Mesenchymal stem cell of the bone marrow (primary cell): ENCODE measurements around the gene UBC.

- CAGE, long polyA plus RNA: no peak
These were observed 239 bp upstream of the NCOR2 start for GRCh38 chr12:124567669-124568032.

DNA sequence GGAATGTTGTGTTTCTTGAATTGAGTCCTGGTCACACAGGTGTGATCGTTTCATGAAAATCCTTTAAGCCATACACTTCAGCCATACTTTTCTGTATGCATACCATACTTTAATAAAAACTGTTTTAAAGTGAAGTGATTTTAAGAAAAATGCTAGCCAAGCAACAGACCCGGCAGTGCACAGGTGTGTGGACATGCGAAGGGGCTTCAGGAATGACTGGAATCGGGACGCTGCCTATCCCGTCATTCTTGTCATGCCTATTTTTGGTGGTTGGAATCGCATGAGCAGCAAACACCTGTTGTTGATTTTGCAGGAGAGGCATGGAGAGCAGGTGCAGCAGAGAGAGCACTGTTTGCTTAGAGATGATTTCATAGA lies 19.1 kb upstream of the NCOR2 start:
- CAGE, long polyA plus RNA: no peak

- CAGE, long polyA plus RNA: no peak
These were observed 65.9 kb upstream of the NCOR2 start for GRCh38 chr12:124633196-124633820.

- CAGE, long polyA plus RNA: no peak
These were observed 70.1 kb upstream of the NCOR2 start for GRCh38 chr12:124637364-124638041.

- CAGE, long polyA plus RNA: no peak
These were observed 67.3 kb downstream of the SCARB1 start for GRCh38 chr12:124796432-124796700.

- CAGE, long polyA plus RNA: no peak
These were observed 3.7 kb downstream of the UBC start for GRCh38 chr12:124910460-124911395.

DNA sequence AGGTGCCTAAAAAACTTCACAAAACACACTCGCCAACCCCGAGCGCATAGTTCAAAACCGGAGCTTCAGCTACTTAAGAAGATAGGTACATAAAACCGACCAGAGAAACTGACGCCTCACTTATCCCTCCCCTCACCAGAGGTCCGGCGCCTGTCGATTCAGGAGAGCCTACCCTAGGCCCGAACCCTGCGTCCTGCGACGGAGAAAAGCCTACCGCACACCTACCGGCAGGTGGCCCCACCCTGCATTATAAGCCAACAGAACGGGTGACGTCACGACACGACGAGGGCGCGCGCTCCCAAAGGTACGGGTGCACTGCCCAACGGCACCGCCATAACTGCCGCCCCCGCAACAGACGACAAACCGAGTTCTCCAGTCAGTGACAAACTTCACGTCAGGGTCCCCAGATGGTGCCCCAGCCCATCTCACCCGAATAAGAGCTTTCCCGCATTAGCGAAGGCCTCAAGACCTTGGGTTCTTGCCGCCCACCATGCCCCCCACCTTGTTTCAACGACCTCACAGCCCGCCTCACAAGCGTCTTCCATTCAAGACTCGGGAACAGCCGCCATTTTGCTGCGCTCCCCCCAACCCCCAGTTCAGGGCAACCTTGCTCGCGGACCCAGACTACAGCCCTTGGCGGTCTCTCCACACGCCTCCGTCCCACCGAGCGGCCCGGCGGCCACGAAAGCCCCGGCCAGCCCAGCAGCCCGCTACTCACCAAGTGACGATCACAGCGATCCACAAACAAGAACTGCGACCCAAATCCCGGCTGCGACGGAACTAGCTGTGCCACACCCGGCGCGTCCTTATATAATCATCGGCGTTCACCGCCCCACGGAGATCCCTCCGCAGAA lies at the start of gene UBC:
Gene UBC, minus strand, starts transcription at position 782 of the 854 bp plus-strand sequence.
- CAGE, long polyA plus RNA: no peak

- CAGE, long polyA plus RNA: no peak
These were observed 726 bp upstream of the UBC start for GRCh38 chr12:124915180-124915572.

DNA sequence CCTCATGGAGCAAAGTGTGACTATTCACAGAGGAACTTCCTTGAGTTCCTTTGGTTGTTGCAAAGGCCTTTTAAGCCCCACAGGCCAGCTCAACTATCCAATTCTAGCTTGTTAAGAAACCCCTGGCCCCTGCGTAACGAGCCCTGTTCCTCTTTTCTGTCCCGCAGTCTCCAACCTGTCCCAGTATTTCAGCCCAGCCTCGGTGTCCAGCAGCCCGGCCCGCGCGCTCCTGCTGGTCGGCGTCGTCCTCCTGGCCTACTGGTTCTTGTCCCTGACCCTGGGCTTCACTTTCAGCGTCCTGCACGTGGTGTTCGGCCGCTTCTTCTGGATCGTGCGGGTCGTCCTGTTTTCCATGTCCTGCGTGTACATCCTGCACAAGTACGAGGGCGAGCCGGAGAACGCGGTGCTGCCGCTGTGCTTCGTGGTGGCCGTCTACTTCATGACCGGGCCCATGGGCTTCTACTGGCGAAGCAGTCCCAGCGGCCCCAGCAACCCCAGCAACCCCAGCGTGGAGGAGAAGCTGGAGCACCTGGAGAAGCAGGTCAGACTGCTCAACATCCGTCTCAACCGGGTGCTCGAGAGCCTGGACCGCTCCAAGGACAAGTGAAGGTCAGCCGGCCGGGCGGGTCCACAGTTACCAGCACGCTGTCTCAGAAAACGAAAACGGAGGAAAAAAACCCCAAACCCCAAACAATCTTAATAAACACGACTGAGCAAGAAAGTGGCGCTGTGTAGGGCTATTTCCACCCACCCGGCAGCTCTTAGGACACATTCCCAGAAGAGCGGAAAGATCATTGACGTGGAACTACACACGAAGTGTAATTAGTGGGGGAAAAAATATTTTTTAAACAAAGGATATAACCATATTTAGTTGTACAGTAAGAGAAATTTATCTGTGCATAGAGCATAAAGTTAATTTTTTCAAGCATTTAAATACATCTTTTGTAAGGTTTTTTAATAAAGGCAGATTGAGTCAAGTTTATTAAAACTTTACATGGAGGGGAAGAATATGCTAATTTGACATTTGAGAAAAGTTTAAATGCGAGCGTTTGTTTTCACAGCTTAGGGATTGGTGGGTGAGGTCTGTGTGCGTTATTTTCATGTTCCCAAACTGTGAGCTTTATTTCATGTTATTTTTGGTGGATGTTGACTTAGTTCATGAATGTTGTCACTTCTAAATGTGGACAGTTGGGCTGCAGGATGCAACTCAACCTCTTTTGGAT lies 31.8 kb downstream of the BRI3BP start:
- CAGE, long polyA plus RNA: no peak

GRCh38 chr12:125073702-125074097 lies 8.5 kb downstream of the AACS start:
- CAGE, long polyA plus RNA: no peak

GRCh38 chr12:125092532-125093672 lies 27.7 kb downstream of the AACS start:
- CAGE, long polyA plus RNA: no peak

DNA sequence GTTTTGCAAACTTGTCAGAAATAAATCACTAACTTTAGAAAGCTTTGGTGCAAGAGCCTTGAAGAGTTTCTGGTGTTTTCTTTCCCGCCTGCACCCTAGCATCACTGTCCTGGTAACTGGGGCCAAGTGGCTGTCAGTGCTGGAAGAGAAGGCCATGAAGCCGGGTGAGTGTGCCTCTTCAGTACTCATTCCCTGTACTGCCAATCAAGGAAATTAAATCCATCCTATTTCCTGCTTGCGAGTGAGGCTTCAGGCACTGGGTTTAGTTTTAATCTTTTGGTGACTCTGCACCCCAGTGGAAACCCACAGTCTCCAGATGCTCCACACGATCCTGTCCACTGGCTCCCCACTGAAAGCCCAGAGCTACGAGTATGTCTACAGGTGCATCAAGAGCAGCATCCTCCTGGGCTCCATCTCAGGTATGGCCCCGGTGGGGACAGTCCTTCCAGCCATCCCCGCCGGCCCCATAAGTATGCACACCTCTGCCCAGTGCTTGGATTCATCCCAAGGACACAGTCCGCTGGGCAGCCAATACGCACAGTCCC lies 59.4 kb downstream of the AACS start:
- CAGE, long polyA plus RNA: no peak

- CAGE, long polyA plus RNA: no peak
These were observed 1183.7 kb upstream of the TMEM132C start for GRCh38 chr12:127083212-127083751.

DNA sequence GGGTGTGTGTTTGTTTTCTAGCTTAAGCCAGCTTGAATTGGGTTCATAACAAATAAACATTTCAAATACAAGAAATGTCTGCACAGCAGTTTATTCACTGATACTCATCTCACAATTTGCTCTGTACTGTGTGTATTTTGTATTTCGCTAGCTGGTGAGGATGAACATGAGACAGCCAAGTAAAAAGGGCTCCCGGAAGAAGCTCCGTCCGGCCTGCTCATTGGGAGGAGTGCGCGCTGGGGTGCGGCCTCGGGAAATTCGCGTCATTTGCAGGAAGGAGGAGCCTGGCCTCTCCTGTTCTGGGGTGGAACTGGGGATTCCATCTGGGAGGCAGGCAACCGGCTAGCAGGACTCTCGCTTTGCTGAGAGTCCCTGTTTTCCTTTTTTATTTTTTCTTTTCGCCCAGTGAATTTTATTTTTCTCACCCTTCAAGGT lies 368.4 kb upstream of the TMEM132C start:
- CAGE, long polyA plus RNA: no peak

DNA sequence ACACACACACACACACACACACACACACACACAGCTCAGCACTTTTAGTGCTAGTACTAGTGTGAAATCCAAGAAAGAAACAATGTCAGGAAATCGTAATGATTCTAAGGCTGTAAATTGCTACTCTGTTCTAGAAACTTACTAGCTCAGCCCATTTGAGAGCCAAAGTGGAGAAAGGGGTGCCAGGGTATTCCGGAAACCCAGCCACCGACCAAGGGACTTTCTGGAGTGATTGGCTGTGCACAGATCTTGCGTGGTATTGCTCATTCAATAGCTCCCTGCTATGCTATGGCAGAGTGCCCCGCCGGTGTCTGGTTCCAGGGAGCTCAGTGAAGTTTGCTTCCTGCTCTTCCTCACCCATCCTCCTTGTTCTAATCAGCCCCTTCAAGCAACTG lies 219.9 kb downstream of the TMEM132C start:
- CAGE, long polyA plus RNA: no peak

GRCh38 chr12:128794485-128795317 lies 29.1 kb downstream of the SLC15A4 start:
- CAGE, long polyA plus RNA: no peak

- CAGE, long polyA plus RNA: no peak
These were observed 20.0 kb downstream of the SLC15A4 start for GRCh38 chr12:128803632-128804215.

DNA sequence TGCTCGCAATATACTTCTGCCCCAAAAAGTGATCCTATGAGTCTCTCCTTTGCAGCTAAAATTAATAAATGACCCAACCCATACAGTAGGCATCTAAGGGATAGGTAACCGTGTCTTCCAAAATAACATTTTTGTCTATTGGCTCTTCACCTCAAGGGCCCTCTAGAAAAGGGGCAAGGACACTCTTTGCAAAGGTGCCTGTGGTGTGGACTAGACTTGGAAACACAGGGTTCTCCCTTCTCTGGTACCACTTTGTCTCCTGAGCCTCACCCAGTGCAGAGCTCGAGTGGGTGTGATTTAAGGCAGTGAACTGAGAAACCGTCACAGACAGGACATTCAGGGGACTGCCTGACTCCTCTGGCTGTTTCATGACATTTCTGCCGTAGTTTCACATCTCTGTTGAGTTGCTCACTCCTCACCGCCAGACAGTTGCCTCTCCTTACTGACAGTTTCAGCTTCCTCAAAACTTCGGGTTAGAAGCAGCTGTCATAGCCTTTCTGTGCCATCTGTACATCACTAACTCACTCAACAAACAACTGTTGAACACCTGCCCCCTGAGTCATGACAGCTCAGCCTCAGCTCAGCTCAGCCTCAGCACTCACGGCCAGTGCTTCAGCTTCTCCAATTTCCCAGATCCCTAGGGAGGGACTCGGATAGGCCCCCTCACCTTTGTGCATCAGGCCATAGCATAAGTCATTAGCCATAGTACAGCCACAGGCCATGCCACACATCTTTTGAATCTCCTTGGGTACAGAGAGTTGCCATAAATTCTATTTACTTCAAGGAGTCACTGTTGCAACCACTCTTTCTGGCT lies 6.0 kb upstream of the SLC15A4 start:
- CAGE, long polyA plus RNA: no peak

- CAGE, long polyA plus RNA: no peak
These were observed 522.1 kb downstream of the TMEM132D start for GRCh38 chr12:129381775-129382084.

GRCh38 chr12:129699992-129700414 lies 203.8 kb downstream of the TMEM132D start:
- CAGE, long polyA plus RNA: no peak